ENCODE results near the genes ZNF98 and ZNF723.

DNA sequence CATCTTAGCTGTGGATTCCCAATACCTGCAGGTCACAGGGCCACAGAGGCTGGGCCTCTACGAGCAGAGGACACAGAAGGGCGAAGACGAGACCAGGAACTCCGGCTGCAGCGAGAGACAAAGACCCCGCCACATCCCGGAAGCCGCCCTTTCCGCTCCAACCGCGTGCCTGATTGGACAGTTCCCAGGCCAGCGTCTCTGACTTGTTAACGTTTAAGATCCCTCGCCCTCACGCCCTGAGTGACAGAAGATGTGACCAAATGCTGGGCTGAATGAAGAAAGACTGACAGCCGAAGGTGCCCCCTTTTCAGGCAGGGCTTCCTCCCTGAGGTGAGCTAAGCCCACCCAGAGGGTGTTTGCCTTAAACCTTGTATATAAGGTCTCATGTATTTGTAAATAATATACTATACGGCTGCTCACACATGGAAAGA, at the start of gene ZNF98:
TSS of gene ZNF98 (minus strand) at position 125 of the 431 bp plus-strand sequence.
- PRO-cap, result no peak
- RAMPAGE, long total RNA, result start-site peak on the minus strand centred at position 104 of the sequence, 60 bp wide, 21 reads

DNA sequence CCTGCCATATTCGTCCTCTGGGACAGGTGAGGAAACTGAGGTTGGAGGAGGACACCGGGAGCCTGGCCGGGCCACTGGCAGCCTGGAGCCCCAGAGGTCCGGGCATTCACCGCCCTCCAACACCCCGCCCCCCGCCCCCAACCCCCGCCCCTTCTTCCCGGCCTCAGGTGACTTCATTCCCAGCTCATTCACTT, 5.1 kb upstream of the ZNF98 start:
- PRO-cap, result no peak
- RAMPAGE, long total RNA, result no peak

DNA sequence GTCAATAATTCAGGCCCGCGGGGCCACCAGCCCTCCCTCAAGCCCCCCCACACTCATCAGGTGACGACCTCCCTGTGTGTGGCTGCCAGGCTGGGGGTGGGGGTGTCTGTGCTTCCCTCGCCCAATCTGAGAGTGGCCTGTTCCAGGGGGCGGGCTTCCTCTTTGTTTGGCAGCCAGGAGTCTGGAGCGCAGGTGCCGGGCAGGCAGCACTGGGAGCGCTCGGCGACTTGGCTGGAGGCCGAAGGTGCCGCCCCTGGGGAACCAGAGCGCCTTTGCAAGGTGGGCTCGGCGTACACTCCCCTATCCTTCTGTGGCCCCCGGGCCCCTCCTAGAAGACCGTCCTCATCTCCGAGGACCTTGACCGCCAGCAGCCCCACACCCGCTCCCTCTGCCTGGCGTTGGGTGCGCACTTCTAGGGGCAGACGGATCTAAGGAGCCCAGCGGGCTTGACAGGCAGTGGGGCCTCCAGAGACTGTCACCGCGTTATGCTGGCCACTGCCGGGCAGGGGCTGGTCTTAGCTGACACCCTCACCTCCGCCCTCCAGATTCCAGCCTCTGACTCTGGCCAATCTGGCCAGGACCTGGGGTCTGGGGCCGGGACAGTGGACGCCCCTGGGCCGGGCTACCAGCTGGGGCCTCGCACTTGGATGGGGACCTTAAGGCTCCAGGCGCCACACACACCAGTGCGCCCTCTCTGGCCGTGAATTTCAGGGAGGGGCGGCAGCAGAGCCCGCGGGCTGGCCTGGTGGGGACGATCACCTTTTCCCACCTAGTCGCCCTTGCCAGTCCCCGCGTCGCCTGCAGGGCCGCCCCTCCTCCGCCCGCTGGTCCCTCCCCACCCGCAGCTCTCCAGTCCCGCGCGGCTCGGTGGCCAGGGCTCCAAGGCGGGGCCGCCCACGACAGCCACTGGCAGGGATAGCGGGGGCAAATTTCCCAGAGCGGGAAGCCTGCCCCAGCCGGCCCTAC, 5.7 kb upstream of the ZNF98 start:
- PRO-cap, result no peak
- RAMPAGE, long total RNA, result no peak

- PRO-cap, result bidirectional peak, plus-strand start at chr19:22596275, minus-strand start at chr19:22595974
- RAMPAGE, long total RNA, result no peak
These were observed 38.0 kb upstream of the ZNF492 start for GRCh38 chr19:22596093-22596541.

DNA sequence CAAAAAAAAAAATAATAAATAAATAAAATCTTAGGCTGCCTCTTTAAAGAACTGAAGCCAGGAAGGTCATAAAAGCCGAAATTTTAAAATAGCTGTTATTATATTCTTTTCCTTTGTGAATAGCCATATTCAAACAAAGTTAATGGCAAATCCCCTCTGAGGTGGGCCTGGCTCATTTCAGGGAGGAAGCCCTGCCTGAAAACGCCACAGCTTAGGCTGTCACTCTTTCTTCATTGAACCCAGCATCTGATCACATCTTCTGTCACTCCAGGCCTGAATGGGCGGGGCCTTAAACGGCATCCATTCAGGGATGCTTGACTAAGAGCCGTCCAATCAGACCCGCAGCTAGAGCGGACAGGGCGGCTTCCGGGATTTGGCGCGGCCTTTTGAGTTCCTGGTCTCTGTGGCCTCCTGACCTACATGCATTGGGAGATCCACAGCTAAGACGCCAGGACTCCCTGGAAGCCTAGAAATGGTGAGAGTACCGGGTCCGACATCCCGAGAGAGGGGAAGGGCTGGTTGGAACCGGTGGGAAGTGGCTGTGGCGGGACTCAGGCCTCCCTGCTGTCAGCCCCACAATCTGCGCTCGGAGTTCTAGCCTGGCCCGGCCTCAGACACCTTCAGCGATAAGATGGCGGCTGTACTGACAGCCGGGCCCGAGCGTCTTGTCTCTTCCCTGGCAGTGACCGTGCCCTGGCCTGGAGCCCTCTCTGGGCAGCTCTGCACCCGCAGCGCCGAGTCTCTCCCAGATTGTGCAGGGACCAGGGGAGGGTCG, at the start of gene ZNF723:
TSS of gene ZNF723 (plus strand) at position 384 of the 775 bp plus-strand sequence.
- PRO-cap, result no peak
- RAMPAGE, long total RNA, result no peak

- PRO-cap, result no peak
- RAMPAGE, long total RNA, result no peak
These were observed 12.1 kb upstream of the ZNF675 start for GRCh38 chr19:23698685-23699847.

DNA sequence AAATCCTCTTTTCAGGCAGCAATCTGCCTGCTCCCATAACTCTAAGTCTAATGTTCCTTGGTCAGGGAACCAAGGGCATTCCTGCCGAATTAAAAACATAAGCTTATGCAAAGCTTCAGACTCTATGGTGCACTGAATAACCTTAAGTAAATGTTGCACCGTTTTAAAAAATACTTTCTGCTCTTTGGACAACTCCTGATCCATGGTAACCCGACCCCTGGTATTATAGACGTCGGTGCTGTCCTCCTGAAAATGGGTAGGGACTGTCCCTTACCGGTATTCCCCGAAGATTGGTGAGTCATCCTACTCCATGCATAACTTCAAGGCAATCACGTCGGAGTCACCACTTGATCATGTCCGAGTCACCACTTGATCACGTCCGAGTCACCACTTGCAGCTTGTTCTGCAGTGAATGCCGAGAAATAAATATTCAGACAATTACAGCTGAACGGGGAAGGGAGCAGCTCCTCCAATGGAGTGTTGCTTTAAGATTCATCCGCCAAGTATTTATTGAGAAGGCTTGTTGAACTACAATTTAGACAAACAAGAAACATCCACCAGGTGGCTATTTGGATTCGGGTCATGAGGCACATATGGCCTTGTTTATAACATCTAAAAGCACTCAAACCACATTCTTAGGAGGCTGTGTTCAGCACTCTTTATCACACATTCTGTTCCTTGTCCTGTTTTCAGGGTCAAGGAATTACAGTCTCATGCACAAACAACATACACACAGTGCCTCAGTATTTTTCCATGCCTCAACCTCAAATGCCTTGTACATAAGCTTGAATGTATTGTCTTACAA, 43.0 kb downstream of the ZNF726 start:
- PRO-cap, result no peak
- RAMPAGE, long total RNA, result no peak

DNA sequence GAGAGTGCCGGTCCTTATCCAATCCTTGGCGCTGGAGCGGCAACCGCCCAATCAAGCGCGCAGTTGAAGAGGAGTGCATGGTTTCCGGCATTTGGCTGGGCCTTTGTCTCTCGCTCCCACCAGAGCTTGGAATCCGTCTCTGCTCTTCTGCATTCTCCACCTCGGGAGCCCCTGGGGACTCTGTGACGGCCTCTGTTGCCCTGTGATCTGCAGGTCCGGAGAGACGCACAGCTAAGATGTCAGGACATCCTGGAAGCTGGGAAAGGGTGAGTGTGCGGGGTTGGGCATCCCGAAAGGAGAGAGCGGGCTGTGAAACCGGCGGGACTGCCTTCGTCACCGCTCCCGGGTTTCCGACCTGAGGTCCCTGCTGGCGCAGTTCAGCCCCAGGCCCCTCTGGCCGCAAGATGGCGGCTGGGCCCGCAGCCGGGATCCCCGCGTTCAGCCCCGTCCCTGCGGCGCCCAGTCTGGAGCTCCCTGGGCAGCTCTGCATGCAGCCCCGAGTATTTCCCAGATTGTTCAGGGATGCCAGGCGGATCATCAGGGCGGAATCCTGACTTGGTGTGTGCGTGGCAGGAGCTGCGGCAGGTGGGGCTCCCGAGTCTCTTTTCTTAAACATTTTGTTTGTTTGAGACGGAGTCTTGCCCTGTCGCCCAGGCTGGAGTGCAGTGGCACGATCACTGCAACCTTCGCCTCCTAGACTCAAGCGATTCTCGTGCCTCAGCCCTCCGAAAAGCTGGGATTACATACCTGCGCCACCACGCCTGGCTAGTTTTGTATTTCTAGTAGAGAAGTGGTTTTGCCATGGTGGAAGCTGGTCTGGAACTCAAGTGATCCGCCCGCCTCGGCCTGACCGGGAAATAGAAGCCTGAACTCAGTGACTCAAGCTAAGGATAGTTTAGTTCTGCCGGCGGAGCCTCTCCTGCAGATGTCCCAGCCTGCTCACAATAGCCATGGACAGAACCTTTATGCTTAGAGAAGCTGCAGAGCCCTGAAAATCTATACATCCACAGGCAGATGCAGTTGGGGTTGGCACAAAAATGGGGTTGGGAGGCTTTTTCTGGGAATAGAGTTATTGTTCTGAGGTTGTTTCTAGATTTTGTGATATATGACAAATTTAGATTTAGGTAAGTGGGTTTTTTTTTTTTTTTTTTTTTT, 53.3 kb upstream of the ZNF254 start:
- PRO-cap, result bidirectional peak, plus-strand start at position 122 of the sequence, minus-strand start outside the sequence; bidirectional peak, plus-strand start at position 392 of the sequence, minus-strand start at position 357 of the sequence; unidirectional peak, minus-strand start at position 829 of the sequence
- RAMPAGE, long total RNA, result start-site peak on the plus strand centred at position 148 of the sequence, 111 bp wide, 431 reads

GRCh38 chr19:27772463-27773110, 1440.4 kb downstream of the UQCRFS1 start:
- PRO-cap, result no peak
- RAMPAGE, long total RNA, result no peak

GRCh38 chr19:27776597-27777356, 1436.2 kb downstream of the UQCRFS1 start:
- PRO-cap, result no peak
- RAMPAGE, long total RNA, result no peak

DNA sequence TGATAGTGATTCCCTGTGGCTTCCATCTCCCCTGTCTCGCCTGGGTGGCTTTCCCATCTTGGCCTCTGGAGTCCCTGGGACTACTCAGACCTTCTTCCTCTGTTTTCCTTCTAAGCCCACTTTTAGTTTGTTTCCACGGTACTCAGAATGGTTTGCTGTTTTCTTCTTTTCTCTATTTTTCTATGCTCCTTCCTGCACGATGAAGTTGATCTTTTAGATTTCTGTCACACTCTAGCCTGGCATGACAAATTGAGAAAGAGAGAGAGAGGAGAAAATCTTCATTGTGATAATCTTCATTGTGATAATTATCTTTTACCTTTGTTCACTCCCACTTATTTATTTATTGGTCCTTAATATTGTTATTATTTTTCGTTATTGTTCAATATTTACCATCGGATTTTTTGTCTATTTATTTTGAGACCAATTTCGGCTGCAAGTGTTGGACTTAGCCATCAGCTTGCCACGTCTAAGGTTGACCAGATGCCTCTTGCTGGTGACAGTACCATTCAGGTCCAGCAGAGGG, 1435.5 kb downstream of the UQCRFS1 start:
- PRO-cap, result no peak
- RAMPAGE, long total RNA, result no peak

- PRO-cap, result no peak
- RAMPAGE, long total RNA, result no peak
These were observed 789.0 kb downstream of the UQCRFS1 start for GRCh38 chr19:28424023-28424377.

DNA sequence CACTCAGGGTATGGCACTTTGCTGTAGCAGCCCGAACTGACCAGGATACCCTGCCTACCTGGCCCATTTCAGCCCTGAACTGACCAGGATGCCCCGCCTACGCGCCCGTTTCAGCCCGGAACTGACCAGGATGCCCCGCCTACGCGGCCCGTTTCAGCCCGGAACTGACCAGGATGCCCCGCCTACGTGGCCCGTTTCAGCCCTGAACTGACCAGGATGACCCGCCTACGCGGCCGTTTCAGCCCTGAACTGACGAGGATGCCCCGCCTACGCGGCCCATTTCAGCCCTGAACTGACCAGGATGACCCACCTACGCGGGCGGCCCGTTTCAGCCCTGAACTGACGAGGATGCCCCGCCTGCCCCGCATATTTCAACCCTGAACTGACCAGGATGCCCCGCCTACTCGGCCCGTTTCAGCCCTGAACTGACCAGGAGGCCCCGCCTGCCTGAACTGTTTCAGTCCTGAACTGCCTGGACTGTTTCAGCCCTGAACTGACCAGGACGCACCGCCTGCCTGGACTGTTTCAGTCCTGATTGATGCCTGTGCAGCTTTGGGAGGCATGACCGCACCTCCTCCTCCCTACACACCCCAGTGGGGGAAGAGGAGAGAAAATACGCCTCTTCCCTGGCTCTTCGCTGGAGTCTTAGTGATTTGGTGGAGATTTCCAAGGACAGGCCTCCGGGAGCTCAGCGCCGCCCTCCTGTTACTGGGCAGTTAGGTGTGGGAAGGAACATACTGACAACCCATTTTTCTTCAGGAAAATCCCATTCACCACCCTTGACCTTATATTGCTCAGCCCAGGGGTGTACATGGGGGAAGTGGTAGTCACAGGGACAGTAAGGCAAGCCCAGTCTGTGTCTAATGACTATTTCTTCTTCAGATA, 119.8 kb downstream of the UQCRFS1 start:
- PRO-cap, result no peak
- RAMPAGE, long total RNA, result no peak

DNA sequence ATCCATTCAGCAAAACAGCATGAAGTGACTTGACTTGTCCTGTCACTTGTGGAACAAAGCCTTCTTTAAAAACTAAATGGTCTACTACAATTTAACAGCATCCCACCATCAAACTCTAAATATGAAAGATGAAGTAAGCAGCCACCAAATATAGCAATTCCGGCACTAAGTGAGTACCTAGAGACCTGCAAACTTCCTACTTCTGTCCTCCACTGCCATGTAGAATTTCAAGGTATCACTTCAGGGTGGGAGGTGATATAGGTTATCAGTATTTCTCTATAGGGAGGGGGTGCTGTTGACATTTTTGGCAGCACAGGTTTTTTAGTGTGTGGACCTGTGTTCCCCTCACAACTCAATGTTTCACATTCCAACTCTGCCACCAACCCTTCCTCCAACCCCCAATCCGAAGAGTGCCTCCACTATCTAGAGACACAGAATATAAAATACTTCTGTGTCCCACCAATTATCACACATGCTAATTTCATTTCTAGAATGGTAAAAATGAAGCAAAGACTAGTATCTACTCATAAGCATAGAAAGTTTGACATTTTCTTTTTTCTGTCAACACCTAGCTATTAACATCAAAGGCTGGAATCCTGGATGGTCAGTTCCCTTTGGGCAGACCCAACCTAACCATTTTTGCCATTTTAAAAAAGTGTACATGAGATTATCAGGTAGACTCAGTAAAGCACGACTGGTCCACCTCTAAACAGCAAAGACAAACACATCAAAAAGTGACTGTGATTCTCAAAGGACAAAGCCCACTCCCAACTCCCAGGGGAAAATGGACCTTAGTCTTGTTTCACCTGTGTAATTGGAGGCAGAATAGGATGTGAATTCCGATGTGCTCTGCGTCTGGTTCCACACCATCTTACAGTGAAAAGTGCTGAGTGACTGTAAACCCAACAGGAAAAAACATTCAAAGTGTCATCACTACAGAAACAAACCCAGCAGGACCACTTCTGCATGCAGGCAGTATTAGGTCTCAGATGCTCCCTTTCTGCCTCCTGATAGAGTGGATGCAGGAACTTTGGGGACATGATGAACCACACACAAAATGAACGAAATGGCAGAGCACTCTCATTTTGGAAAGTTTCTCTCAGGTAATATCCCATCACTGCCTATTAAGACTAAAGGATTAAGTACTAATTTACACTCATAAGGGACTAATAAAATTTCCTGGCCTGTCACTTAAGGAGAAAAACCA, 6.8 kb downstream of the UQCRFS1 start:
- PRO-cap, result no peak
- RAMPAGE, long total RNA, result no peak

DNA sequence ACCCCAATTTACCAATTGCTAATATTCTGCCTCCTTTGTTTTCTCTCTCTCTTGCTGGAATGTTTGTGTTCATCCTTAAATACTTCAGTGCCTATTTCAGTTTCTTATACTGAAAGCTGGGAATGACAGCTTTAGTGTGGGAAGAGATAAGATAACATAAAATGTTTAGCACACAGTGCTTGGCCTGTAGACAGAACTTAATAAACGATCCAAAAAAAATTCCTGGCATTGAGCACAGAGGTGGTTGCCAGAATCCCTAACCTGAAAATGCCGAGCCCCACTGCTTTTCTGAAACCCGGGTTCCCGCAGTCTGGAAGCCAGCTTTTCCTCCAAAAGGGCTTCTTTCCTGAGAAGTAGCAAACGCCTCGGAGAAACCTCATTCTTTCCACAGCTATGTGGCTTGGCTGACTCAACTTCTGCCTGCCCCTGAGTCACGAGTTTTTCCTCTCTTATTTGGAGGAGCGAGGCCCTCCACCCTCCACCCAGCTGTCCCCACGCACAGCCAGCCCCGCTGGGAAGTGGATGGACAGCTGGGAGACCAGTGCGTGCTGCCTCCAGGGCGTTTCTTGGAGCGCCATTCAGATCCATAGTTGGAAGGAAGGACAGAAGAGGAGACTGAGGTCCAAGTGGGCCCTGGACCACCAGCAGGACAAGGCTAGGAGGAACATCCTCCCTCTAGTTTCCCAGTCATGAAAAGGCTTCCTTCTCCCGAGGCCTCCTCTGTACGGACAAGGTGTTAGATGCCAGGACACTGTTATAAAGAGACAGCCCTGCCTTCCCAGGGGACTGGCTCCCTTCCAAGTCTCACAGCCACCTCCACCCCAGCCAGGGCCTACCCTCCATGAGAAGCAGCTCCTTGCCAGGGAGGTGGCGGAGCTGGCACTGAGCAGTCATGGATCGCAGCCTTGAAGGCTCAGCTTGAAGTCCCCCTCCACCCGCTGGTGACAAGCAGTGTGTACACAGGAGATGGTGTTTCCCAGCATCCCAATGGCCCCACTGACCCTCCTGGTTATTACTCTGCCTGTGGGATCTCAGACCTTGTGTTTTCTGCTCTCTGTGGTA, 2.6 kb upstream of the PLEKHF1 start:
- PRO-cap, result bidirectional peak, plus-strand start at position 499 of the sequence, minus-strand start at position 385 of the sequence
- RAMPAGE, long total RNA, result no peak

GRCh38 chr19:29706378-29707218, 8.5 kb downstream of the C19orf12 start:
- PRO-cap, result no peak
- RAMPAGE, long total RNA, result no peak

GRCh38 chr19:29830958-29831641, 19.3 kb downstream of the CCNE1 start:
- PRO-cap, result no peak
- RAMPAGE, long total RNA, result no peak

- PRO-cap, result no peak
- RAMPAGE, long total RNA, result no peak
These were observed 63.0 kb upstream of the URI1 start for GRCh38 chr19:29878963-29879428.

DNA sequence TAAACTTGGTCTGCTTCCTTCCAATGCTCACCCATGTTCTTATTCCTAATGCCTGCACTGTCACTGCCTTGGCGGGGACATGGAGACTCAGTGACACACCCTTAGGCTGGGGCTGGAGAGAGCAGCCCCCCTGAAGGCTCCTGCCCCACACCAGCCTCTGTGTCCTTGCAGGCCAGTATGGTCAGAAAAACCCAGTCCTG, 211.0 kb upstream of the ZNF536 start:
- PRO-cap, result unidirectional peak, minus-strand start at position 88 of the sequence
- RAMPAGE, long total RNA, result no peak

- PRO-cap, result no peak
- RAMPAGE, long total RNA, result no peak
These were observed 145.1 kb upstream of the ZNF536 start for GRCh38 chr19:30226926-30227579.